GM23338 (cell line): ENCODE measurements around the genes SEZ6 and NUFIP2.

- PRO-cap, result no peak
- RAMPAGE, long total RNA, result no peak
These were observed 1.3 kb downstream of the ALDOC start for GRCh38 chr17:28575266-28575992.

DNA sequence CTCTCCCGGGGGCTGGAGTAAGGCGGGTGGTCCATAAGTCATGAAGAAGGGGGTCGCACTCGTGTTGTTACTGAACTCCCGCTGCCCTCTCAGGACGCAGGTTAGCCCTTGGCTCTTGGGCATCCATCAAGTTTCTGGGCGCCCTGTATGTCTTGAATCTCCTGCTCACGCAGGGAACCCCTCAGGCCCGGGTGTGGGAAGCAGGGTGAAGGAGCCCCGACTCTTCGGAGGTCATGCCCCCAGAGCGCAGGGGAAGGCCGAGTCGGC, 980 bp downstream of the TRAF4 start:
- PRO-cap, result no peak
- RAMPAGE, long total RNA, result no peak

GRCh38 chr17:28857698-28858609, 3.1 kb downstream of the ERAL1 start:
- PRO-cap, result no peak
- RAMPAGE, long total RNA, result no peak

GRCh38 chr17:28871012-28871737, 16.4 kb downstream of the ERAL1 start:
- PRO-cap, result no peak
- RAMPAGE, long total RNA, result no peak

GRCh38 chr17:28893188-28893788, 4.2 kb downstream of the FLOT2 start:
- PRO-cap, result no peak
- RAMPAGE, long total RNA, result no peak

DNA sequence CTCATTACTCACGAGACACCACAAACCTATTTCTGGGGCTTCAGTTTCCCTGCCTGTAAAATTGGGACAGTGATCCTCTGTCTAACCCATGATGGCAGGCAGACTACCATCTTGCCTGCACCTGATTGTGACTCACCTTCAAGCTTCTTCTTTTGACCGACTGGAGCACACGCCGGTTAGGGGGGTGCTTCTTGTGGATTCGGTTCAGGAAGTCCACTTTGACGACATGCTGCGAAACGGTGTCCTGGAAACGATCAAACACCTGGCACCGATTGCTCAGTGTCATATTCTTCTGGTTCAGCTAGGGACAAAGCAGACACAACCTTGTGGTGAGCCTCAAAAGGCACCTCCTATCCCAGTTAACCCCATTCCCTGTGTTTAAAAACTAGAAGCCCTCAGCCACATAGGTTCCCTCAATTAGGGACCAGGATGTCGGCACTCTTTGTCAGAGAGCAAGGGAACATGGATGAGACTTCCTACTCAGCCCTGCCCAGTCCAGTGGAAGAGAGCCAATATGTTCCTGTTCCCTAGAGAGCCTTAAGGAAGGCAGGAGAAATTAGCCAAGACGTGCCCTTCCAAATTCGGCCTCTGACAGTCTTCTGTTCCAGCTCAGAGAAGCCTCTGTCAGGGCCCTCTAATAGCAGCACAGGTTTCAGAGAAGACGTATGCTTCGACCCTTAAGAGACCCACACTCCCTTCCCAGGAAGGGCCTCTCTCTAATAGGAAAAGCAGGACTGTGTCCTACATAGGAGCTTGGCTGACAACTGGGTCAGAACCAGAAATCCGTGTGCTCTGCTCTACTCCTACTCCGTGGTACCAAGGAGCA, 14.5 kb upstream of the DHRS13 start:
- PRO-cap, result no peak
- RAMPAGE, long total RNA, result no peak

- PRO-cap, result no peak
- RAMPAGE, long total RNA, result no peak
These were observed 23.2 kb upstream of the DHRS13 start for GRCh38 chr17:28925892-28926649.

DNA sequence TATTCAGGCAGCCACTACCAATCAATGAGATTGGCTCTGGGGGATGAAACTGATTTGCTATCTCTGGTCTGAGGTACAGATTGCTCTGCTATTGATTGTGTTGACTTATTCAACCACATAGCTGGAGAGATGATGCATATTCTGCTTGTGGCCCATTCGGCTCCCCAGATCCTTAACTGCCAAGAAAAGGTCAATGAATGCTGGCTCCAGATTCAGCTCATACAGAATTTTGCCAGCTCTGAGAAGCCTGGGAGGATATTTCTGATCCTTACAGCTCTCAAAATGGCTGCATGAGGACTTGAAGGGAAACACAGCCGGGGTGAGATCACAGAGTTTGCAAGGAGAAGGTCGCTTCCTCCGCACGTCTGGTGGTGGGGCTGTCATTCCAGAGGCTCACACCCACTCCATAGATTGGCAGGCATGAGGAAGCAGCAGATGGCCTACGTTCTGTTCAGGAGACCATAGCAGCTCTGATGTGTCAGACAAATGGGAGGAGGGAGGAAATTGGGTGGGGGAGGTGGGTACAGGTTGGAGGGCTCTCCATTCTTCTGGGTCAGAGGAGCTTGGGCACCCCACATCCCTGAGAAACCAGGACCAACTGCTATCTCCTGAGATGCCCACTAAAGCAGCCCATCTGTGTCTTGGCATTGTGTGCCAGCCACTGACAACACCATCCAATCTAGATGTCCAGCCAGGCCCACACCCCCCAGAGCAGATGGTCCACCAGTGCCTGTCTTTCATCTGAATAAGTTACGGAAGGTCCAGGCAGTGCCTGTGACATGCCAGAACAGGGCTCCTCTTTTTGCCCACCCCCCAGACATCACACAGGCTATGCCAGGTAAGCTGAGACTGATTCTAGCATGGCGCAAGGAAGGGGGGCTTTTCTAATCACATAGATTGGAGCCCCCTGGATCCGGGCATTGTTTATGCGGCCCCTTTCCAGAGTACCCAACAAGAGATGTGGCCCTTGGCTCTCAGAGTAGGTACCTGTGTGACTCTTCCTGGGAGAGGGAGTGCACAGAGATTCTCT, 22.1 kb downstream of the SEZ6 start:
- PRO-cap, result no peak
- RAMPAGE, long total RNA, result no peak

DNA sequence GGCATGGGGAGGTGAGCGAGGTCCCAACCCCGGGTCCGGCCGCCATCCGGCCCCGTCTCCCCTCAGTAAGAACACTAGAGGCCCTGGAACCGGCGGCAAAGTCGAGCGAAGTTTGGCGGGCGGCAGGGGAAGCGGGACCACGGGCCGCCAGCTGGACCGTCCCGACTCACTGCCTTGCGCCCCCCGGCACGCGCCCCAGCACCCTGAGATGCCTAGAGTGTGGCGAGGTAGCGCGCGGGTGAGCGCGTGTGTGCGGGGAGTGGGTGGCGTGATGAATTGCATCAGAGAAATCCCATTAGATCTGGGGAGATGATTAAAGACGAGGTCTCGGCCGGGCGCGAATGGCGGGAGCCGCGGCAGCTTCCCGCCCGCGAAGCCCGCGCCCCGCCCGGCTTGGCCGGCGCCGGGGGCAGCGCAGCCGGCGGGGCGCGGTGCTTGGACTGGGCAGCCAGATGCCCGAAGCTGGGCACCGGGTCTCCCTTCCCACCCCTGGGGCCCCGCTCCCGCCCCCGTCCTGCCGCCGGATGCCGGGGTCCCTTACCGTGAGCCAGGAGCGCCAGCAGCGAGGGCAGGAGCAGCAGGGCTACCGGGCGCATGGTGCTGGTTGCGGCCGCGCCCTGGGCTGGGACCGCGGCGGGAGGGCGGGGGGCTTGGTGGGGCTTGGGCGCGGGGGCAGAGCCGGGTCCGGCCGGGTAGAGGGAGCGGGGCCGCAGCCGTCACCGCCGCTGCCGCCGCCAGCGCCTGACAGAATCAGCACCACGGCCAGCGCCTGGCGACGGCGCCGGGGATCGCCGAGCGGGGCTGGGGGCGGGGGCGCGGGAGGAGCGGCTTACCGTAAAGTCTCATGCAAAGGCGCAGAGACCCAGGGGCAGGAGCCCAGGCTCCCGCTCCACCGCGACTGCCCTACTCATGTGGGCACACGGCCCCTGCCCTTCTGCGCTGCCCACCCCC, at the start of gene SEZ6:
SEZ6 (minus strand) TSS at position 760 of the 951 bp plus-strand sequence.
- PRO-cap, result no peak
- RAMPAGE, long total RNA, result no peak

DNA sequence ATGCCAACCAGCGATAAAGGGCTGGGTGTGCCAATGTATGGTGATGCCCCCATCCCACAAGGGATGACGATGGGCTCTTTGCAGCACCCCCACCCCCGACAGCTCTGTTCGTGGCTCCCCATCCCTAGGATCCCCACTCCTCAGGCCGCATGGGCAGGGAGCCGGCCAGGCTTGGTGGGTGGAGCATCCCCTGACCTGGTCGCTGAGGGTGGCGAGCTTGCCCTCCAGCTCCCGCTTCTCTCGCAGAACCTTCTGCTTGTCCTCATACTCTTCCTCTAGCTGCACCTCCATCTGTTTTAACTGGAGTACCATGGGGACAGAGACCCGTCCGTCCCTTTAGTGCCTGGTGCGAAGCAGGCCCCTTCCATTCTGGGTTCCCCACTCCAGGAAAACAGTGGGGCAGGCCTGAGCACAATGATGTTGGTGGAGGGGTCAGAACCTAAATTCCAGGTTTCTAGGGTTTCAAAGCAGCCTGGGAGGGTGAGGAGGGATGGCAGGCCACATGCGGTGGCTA, 50.2 kb downstream of the PIPOX start:
- PRO-cap, result no peak
- RAMPAGE, long total RNA, result no peak

DNA sequence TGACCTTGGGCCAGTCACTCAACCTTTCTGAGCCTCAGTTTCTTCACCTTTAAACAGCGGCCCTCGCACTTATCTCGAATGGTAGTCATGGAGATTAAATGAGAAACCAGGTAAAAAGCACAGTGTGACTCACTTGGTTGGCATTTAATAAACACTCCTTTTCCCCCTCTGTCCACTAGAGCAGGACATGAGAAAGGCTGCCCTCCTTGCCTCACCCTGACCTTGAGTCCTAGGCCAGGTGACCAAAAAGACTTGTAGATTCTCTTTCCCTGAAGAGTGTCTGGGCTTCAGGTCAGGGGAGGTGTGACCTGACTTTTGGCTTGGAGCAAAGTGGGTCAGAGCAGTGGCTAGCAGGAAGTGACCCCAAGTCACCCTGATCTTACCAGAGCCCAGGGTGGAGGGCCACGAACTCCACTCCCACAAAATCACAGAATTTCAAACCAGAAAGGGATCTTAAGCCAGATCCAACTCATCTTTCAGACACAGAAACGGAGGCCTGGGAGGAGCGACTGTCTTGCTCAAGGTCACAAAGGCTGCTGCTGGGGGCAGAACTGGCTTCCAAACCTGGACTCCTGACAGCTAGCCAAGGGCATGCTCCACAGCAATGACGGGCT, 65.2 kb downstream of the PIPOX start:
- PRO-cap, result no peak
- RAMPAGE, long total RNA, result no peak

DNA sequence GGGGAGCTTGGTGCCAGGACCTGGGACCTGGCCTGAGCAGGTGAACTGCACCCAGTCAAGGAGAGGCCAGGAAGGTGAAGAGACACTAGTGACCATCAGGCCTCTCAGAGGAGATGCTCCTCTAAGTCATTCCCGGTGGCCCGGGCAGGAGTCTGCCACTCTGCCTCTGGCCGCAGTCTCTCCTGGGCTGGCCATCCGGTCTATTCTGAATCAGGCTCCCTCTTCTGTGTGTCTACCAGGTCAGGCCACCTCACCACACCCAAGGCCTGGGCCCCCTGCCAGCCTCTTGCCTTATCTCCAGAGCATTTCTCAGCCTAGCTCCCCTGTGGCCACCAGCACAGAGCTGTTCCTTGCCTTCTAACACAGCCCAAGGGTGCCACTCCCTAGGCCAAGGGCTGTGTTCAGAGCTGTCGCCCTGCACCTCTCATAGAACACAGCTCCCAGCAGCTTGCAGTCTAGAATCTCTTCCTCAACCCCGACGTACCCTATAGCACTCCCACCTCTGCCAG, 55.3 kb downstream of the MYO18A start:
- PRO-cap, result no peak
- RAMPAGE, long total RNA, result no peak

- PRO-cap, result no peak
- RAMPAGE, long total RNA, result no peak
These were observed 41.0 kb downstream of the MYO18A start for GRCh38 chr17:29139013-29139776.

- PRO-cap, result no peak
- RAMPAGE, long total RNA, result no peak
These were observed 15.1 kb upstream of the MYO18A start for GRCh38 chr17:29195229-29195833.

DNA sequence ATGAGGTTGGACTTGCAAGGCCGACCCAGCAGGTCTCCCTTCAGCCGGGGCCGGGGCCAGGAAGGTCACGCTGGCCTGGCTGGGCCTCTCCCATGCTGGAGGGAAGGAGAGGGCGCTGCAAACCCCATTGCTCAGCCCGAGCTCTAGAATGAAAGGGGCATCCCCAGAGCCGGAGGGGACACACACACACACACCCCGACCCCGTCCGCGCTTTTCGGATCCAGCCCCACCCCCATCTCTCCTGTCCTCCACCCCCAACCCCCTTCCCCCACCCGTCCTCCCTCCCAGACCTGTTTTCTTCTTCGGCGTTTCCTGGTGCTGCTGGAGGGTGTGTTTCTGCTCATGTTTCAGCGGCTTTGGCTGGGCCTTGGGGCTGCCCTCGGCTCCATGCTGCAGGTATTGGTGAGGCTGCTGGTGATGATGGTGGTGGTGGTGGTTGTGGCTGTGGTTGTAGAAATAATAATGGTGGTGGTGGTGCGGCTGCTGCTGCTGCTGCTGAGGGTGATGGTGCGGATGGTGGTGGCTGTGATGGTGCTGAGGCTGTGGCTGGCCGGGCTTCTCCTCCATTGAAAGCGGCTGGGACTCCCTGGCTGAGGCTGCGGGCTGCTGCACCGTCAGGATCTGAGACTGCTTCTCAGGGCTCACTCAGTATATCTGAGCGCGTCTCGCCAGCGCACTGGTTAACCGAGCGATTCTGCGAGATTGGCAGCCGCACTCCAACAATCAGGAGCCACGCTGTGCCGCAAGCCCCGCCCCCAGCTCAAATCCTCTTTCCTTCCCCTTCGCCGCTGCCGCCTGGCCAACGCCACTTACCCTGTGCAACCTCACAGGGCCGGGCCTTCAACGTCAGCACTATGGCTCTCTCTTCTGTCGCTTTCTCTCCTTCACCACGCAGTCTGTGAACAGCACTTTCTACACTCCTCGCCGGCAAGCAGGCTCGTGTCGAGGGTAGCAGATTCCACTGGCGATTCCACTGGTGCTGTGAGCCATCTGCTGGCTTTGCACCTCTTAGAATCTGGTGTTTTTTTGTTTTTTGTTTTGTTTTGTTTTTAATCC, at the start of gene NUFIP2:
NUFIP2 (minus strand) TSS at position 656 of the 1,056 bp plus-strand sequence.
- PRO-cap, result bidirectional peak, plus-strand start at position 43 of the sequence, minus-strand start outside the sequence; bidirectional peak, plus-strand start at position 302 of the sequence, minus-strand start at position 150 of the sequence; bidirectional peak, plus-strand start at position 808 of the sequence, minus-strand start at position 623 of the sequence
- RAMPAGE, long total RNA, result start-site peak on the minus strand centred at position 425 of the sequence, 420 bp wide, 1,807 and 315 reads in 2 replicates

DNA sequence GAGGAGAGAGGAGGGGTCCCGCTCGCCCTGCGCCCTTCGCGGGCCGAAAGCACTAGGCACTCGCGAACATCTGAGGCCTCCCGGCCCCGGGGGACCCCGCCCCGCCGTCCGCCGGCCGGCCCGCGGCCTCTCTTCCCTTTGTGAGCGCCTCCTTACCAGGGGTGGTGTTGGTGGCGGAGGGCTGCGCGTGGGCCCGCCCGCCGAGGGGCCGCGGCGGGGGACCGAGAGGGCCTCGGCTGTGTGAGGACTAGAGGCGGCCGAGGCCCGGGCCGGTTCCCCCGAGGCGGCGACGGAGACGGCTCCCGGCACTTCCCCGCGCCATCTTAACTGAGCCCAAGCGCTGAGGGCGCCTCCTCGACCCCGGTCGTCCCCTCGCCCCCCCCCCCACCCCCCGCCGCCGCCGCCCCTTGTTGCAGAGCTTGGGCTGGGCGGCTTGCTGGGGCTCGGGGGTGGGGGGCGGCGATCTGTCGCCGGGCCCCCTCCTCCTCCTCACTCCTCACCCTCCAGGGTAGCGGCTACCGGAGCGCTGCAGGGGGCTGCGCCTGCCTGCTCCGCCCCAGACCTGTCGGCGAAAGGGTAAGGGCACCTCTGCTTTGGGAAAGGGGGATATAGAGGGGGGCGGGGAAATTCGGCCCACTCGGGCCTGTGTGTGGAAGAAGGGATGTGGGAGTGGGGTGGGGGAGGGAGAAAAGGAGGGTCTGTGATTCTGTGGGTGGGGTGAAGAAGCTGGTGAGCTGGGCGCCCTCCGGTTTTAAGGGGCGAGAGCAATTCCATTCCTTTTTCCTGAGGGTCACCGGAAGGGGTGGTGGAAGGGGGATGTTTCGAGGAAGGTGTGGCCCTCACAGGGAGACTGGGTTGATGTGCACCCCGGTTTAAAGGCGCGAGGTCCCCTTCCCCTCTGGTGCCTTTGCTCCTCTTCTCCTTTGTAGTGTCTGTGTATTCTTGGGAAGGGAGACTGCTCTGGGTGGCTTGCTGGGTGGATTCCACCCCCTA, 582 bp downstream of the TAOK1 start:
- PRO-cap, result bidirectional peak, plus-strand start at position 141 of the sequence, minus-strand start at position 134 of the sequence; bidirectional peak, plus-strand start at position 397 of the sequence, minus-strand start at position 329 of the sequence; bidirectional peak, plus-strand start at position 559 of the sequence, minus-strand start at position 517 of the sequence; bidirectional peak, plus-strand start at position 941 of the sequence, minus-strand start at position 936 of the sequence
- RAMPAGE, long total RNA, result no peak

- PRO-cap, result no peak
- RAMPAGE, long total RNA, result no peak
These were observed 75.2 kb downstream of the ABHD15 start for GRCh38 chr17:29491541-29492046.

- PRO-cap, result no peak
- RAMPAGE, long total RNA, result no peak
These were observed 23.8 kb downstream of the ABHD15 start for GRCh38 chr17:29542805-29543685.

GRCh38 chr17:29906140-29906506, 23.9 kb downstream of the SSH2 start:
- PRO-cap, result no peak
- RAMPAGE, long total RNA, result no peak

GRCh38 chr17:30177977-30178423, 57.5 kb downstream of the SLC6A4 start:
- PRO-cap, result no peak
- RAMPAGE, long total RNA, result no peak